Cardiac atrium fibroblast (primary cell): ENCODE measurements around the genes SCYL3, KIFAP3 and MYOCOS.

DNA sequence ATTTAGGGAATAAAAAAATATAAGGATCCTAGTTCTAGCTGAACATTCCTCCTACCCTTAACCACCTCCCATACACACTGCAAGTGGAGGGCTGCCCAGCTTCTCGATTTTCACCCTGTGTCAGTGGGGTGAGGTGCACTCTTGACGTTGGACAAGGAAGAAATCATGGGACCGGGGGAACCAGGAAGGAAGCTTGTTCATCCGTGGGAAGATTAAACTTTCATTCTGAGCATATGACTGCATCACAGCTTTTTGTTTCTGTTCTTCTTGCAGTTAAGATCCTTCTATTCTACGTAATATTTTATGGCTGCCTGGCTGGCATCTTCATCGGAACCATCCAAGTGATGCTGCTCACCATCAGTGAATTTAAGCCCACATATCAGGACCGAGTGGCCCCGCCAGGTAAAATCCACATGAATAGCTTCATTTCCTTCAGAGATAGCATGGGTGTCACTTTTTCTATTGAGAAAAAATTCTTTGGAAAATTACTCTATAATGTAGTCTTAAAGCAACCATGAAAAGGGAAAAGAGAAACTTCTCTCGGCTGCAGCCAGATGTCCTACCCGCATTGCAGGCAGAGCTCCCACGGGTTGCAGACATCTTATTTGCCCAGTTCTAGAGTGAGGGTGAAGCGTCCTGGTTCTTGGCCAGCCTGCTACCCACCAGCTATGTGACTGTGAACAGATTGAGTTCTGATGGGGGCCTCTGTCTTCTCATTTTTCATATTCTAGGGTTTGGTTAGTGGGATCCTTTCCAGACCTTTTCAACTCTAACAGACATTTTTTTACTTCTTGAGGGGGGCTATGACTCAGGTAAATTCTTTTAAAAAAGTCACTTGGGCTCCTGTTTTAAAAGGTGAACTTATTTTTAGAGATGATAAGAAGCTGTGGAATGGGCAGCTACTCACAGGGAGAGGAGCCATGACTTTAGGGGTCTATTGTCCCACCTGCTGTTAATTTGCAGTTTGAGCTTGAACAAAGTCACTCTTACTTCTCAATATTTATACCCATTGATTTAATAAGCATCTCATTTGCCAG lies 4.9 kb downstream of the ATP1B1 start:
- RAMPAGE, long total RNA: no peak

DNA sequence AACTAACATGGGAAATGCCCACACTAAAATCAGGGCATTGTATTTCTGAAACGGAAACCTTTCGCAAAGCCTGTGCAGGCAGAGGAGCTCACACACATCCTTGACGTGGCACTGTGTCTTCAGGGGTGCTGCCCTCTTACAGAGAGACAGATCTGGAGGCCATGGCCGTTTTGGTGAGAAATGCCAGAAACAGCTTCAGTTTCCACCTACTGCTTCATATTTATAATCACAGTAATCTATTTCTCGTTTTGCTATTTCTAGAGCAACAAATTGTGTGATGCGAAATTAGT lies 26.8 kb downstream of the ATP1B1 start:
- RAMPAGE, long total RNA: no peak

DNA sequence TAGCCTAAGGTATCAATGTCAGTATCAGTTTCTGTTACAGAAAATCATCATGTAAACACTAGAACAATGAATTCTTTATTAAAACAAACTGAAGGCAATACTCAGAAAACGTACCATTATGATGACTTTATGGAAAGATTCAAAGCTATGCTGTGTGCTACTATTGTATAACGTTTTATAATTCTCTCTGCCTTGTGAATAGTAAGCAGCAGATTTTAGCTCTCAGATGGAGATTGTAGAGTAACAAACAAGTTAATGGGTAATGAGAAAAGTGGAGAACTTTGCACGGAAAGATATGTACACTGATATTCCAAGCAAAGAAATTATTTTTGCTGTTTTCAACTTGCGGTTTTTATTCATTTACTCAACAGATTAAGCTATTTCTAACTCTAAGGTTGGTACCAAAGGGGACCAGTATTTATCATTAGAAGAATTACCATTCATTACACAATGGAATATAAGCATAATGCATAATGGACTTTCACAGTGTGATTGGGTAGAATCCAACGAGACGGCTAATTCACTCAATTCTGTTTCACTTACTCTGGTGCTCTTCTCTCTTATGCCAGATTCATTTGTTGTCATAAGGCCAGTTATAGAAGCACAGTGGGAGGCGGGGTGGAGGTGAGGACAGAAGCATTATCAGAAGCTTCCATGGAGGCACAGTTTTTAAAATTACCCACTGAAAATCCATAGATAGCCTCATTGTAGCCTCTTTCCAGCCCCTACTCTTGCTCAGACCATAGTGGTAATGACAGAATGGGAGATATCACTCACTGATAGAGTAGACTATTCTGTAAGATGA lies 38.6 kb downstream of the ATP1B1 start:
- RAMPAGE, long total RNA: no peak

DNA sequence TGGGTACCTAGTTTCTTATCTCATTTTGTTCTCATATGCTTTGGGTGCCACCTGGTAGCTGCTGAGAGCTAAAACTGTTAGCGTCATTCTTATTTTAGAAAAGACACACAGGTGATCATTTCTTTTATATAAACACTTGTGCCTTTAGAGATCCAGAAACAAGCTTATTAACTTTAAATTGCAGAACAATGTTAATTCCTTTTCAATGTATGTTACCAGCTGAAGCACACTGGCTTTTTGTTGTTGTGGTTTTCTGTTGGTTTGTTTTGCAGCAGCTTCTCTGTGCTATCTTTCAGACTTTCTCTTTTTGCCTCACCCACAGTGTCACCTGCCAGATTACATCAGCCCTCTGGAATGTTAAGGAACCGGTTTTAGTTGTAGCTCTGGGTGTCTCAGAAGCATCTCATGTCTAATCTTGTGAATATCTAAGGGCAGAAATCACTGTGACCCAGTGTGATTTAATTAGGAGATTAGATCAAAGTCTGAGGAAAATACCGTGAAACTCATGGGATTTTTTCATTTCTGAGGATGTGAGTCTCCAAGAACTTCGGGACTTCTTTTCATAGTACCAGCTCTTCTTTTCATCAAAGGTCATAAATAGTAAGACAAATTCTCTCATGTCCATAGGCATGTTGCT lies 43.5 kb upstream of the SLC19A2 start:
- RAMPAGE, long total RNA: no peak

- RAMPAGE, long total RNA: no peak
Measured at GRCh38 chr1:169745303-169745805, 11.5 kb upstream of the SELE start.

GRCh38 chr1:169854265-169854954 lies 39.3 kb downstream of the SCYL3 start:
- RAMPAGE, long total RNA: no peak

DNA sequence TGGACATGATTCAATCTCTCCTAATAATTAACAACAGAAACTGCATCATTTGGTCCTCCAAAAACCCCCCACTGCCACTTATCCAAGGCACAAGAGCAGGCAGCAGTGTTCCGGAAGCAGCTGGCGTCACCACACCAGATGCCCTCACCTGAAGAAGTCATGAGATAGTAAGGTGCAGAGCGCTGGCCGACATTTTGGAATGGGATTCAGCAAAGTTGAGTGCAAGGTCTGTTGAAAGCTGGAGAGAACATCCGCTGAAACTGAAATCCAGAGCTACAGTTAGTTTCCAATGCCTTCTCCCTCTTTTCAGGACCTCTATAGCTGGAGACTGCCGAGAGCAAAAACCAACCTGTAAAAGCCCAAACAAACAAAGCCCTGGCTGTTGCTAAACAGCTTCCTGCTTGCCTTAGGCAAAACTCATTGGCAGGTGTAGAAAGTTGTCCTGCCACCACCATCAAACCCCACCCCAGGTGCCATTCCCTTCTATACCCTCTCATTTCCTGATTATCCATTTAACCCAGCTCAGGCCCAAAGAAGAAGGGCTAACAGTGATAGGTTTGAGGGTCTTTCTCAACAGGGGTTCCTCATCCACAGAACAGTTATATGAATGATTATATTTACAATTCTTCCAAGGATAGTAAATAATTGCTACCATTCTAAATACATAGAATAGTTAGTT lies 24.8 kb downstream of the SCYL3 start:
- RAMPAGE, long total RNA: no peak

DNA sequence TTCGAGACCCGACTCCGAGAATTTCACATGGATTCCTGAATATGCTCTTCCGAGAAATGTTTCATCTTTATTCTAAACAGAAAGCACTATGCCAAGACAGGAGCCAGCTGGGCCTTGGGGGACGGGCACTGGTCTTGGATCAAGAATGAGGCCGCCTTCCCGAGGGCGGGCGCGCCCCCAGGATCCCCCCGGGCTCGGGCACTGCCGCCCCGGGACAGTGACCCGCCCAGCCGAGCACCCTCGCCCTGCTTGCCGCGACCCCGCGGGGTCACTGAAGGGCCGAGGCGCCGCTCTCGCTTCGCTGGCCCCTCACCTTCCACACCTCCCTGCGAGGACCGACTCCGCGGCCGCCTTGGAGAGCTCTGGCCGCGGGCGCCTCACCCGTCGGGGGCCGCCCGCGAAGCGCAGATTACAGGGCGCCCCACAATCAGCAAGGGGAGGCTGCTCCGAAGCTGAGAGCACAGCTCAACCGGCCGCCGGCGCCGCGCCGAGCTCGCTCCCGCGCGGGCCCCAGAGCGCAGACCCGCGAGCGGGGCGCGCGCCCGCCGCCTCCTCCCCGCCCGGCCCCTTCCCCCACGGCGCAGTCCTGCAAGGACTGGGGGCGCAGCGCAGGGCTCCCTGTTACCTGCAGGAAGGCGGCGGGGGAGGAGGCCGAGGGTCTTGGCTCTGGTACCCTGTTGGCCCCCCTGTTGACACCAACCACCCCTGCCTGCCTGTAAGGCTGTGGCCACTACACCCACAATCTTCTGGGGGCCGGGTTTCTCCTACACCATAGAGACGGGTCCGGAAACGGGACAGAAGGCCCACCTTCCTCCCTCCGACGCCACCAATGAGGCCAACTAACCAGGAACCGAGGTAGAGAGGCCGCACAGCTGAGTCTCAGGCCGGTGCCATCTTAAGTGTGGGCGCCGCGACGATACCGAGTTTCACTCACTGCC lies at the start of gene SCYL3:
Gene SCYL3 (minus strand): TSS at position 734 of the 938 bp plus-strand sequence.
- RAMPAGE, long total RNA: no peak

DNA sequence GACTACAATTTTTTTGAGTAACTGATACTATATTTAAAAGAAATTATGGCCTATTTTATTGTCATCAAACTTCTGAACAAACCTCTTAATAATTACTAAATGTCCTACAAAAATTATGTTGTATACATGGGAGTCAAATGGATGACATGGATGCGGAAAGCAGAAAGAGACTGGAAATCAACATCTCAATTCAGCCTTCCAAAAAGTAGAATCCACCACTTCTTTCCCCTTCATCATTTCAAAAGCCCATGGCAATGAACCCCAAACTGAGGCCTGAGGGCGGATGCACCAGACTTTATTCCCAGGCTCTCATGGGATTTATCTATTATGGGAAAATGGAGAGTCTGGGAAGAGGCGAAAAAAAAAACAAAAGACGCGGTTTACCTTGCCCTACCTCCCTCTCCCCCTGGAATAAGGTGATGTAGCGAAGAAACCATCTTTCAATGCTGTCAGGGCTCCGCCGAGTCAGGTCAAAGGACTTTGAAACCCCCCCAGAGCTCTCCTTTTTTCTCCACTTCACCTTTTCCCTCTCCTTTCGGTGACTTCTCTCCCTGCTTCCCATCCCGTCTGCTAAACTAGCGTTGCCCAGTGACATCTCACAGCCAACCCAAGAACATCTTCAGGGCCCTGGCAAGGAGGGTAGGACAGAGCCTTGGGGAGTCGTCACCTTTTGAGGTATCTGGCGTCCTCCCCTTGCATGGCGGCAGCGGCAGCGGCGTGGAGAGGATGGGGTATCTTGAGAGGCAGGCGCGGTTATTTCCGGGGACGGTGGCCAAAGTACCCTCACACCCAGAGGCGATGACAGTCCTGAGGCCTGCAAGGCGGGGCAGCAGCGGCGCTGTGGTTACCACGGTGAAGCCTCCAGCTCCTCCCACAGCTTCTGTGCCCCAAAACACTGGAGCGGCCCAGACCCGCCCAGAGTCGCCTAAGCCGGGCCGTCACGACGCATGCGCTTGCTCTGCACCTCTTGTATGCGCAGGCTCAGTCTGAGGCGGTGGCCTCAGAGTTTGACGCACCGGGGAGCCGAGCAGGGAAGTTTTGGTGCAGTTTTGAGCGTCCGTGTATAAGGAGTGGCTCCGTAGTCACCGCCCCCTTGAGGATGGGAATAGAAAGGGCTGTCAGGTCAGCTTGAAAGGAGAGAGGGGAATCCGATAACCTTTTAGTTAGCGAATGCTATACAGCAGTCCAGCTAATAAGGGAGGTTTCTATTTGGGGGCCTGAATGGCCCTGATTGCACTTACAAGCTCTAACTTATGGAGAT lies at the start of gene KIFAP3:
Gene KIFAP3 (minus strand): TSS at position 927 of the 1,261 bp plus-strand sequence.
- RAMPAGE, long total RNA: start-site peak on the minus strand centred at position 857 of the sequence, 82 bp wide, 84 and 7 reads in 2 replicates

GRCh38 chr1:170538019-170538731 lies 6.2 kb downstream of the GORAB start:
- RAMPAGE, long total RNA: no peak

DNA sequence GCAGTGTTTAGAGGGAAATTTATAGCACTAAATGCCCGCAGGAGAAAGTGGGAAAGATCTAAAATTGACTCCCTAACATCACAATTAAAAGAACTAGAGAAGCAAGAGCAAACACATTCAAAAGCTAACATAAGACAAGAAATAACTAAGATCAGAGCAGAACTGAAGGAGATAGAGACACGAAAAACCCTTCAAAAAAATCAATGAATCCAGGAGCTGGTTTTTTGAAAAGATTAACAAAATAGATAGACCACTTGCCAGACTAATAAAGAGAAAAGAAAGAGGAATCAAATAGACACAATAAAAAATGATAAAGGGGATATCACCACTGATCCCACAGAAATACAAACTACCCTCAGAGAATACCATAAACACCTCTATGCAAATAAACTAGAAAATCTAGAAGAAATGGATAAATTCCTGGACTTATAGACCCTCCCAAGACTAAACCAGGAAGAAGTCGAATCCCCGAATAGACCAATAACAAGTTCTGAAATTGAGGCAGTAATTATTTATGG lies 40.3 kb downstream of the GORAB start:
- RAMPAGE, long total RNA: no peak

- RAMPAGE, long total RNA: no peak
Measured at GRCh38 chr1:170663317-170663721, 612 bp upstream of the PRRX1 start.

DNA sequence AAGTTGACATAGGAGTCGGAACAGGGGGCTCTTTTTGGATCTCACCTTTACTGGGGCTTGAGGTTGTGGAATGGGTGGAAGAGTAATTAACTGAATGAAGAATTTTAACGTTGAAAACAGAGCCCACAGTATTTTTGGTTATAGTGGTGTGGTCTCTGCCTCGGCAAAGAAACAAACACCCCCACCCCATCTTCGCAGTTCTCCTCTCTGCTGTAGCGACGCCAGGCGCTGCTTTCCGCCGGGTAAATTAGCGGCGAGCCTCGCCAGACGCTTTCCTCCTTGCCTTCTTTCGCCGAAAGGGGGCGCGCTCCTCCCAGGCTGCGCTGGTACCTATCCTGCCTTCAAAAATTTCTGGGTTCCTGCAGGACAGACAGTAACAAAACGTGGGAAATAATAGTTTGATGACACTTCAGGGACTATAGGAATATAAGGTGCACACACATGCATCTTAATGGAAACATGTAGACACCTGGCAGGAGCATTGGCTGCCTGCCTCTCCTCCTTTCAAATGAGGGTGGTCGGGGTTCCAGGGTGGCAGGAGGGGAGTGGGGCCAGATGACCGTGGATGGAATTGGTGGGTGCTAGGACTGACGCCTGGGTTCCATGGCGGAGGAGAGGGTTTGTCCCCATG lies 7.4 kb downstream of the PRRX1 start:
- RAMPAGE, long total RNA: no peak

DNA sequence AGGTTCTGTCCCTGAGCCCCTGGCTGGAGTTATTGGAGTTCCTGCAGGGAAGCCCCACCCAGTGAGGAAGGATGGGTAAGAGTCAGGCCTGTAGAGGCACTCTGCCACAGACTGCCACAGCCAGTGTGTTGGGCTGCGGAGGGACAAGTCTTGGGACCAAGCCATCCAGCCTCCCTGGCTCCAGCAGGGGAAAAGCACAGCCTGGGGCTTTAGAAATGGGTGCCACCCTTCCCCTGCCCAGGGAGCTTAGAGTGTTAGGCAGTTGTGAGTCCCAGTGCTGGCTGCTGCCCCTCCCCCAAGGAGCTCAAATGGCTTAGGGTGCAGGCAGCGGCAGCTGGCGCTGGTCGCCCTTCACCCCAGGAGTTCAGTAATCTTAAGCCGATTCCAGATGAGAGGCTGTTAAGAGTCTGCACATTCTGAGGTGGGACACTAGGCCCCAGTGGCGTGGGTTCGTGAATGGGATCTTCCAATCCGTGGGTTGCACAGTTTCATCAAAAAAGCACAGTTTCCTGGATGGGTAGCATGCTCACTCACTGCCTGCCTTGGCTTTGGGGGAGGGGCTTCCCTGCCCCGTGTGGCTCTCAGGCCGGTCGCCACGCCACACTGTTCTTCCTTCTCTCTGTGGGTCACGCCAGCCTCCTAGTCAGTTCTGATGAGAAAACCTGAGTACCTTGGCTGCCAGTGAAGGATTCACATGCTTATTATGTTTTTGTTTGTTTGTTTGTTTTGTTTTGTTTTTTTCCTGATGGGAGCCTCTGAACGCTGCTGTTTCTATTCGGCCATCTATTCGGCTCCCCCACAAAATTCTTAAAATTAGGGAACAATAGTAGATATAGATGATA lies 57.5 kb upstream of the FMO3 start:
- RAMPAGE, long total RNA: no peak

- RAMPAGE, long total RNA: no peak
Measured at GRCh38 chr1:171600819-171601232, 21.2 kb upstream of the MYOCOS start.

DNA sequence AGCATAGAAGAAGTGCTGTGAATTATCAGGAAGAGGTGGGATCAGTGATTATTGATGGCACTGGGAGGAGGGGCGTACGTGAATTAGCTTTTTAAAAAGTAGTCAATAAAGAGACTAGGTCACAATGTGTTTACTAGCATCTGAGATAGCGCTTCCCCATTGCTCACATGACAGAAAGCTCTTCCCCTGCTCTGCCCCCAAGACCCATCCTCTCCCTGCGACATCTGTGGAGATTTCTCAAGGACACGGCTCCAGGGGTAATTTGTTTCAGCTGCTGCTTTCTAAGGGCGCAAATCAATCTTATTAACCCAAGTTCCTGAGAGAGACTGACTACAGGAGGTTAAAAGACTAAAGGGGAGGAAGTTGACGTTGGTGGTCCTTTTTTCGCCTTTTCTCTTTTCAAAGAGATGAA lies at the start of gene MYOCOS:
Gene MYOCOS (plus strand): TSS at position 168 of the 412 bp plus-strand sequence.
- RAMPAGE, long total RNA: no peak

GRCh38 chr1:172149339-172149683 lies 271.2 kb upstream of the C1orf105 start:
- RAMPAGE, long total RNA: no peak

DNA sequence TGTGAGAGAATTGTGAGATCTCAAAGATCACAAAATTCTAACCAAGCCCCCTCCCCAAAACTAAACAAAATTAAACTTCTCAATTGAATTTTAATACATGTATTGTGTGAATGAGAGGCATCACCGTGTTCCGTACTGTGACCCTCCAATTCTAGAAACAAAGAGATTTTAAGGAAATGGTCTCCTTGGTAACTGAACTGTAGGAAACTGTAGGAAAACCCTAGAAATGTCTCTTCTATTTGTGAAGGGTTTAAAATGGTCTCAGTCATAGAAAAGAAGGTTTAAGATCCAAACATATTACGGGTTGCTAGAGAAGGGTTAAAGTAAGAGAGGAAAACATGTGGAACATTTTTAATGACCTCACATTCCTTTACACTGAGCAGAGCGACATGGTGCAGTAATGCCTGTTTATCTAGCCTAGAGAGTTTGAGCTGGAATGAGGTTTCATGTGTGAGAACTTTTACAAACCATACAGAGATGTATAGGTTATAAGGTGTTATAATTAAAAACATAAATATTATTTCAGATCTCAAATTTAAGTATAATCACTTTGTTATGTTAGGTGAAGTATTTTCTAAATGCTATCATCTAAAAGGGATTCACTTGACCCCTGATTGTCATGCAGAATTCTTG lies 37.0 kb upstream of the C1orf105 start:
- RAMPAGE, long total RNA: no peak

DNA sequence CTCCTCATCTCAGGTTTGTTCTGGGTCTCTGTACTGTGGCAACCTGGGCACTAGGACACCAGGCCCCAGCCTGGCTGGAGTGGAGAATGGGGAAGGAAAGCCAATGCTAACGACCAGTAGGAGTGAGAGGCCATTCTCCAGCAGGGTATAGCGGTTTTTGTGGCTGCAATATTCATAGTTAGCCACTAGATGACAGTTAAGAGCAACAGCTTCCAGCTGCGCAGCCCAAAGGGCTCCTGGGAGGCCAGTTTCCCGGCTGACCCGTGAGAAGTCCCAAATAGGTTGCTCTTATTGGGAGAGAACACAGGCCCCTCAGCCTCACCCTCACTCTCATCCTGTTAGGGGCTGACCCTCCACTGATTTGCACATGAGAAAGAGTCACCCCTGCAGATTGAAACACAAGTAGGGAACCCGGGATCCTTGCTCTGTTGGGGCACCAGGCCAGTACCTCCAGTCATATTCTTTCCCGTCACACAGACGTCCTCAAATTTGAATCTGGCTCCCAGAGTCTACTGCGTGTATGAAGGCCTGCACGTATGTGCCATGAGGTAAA lies 6.1 kb upstream of the PIGC start:
- RAMPAGE, long total RNA: no peak

DNA sequence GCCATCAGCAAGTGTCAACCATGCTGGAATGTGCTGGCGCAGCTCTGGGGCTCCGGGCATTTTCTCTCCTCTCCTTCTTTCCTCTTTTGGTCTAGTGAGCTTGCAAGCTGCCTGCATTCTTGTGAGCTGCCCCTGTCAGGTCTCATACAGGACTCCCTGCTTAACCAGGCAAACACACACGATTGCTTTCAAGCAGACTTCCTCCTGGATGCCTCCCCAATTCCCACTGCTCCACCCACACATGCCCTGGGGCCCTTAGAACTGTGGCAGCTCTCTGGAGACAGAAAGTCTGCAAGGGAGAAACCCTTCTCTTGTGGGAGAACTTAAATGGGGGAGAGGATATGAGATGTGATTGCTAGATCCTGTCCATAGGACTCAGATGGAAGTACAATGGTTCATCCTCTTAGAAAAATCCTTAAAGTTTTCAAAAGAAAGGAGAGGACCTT lies 35.6 kb upstream of the SUCO start:
- RAMPAGE, long total RNA: no peak